Hematopoietic multipotent progenitor cell (in vitro differentiated cells): ENCODE measurements around the gene WIPF1.

DNA sequence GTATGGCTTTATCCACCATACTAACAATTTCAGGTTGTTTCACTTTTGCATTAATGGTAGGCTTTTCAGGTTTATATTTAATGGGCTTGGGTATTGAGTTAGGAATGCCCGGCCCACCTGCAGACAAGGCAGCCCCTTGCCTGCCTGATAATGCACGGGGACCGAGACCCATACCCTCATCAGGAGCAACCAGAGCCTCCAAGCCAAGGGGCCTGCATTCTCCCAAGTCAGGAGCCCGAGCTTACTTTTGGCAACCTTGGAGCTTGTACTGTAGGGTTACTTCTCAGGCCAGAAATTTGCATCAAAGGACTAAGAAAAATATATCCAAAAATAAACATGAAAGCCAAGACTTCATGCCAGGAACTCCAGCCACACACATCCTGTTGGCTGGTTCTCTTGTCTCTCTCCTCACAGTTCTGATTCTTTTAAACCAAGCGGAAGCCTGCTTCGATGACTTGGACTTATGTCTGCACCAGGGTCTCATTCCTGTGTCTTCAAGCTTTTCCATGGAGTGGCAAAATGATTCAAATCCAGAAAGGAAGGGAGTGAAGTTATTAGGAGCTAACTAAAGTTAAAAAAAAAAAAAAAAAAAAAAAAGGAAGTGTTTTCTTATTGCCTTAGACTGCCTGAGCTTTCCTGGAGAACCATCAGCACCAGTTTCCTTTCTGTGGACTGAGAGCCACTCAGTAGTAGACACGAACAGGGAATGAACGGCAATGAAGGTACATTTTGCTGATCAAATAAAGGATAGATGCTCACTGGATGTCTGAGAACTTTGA, 85.7 kb downstream of the RAPGEF4 start:
- CAGE, long polyA plus RNA = no peak

DNA sequence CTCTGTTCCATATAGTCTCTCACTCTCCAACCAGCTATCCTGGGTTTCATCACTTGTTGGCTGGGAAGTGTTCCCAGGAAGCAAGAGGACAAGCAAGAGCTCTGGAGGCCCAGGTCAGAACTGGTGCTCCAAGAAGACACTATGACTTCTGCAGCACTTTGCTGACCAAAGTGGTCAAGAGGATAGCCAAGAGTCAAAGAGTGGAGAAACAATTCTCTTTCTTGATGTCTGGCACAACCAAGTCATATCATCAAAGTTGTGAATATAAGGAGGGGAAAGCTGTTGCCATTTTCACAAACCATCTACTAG, 17.4 kb upstream of the MAP3K20 start:
- CAGE, long polyA plus RNA = no peak

- CAGE, long polyA plus RNA = no peak
Measured at GRCh38 chr2:173075058-173075607, 513 bp upstream of the MAP3K20 start.

DNA sequence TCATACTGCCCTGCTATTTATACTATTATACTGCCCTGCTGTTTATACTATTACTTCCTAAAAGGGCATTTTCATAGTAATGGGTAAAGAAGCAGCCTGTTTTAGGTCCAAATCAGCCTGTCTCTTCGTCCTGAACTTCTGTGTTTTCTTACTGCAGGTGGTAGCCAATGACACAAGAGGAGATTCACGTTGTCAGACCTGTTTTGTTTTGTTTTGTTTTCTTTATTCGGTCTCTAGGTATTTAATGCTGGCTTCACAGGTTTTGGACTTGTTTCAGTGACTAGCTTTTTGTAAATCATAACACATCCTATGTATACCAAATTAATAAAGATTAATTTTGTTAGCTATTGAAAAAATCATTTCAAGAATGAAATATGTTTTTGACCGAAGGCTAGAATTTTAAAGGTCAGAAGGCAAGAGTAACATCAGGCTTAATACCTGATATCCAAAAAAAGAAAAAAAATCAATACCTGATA, 116.5 kb downstream of the MAP3K20 start:
- CAGE, long polyA plus RNA = no peak

DNA sequence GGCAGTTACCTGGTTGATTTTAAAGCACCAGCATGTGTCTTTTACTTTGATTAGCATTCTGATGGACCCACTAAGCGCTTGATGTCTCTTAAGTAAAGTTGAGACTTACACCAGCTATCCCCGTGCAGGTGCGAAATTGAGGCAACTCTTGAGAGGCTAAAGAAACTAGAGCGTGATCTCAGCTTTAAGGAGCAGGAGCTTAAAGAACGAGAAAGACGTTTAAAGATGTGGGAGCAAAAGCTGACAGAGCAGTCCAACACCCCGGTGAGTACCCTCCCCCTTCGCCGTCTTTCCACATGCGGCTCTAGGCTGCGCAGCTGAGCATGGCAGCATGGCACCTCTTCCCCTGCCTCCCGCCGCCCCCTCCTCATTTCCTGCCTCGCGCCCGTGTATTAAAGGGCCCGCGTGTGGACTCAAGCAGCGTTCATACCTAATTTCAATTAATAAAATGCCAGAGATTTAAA, 137.7 kb upstream of the CDCA7 start:
- CAGE, long polyA plus RNA = no peak

GRCh38 chr2:173264370-173265227, 90.1 kb upstream of the CDCA7 start:
- CAGE, long polyA plus RNA = no peak

GRCh38 chr2:173281946-173282145, 72.8 kb upstream of the CDCA7 start:
- CAGE, long polyA plus RNA = no peak

DNA sequence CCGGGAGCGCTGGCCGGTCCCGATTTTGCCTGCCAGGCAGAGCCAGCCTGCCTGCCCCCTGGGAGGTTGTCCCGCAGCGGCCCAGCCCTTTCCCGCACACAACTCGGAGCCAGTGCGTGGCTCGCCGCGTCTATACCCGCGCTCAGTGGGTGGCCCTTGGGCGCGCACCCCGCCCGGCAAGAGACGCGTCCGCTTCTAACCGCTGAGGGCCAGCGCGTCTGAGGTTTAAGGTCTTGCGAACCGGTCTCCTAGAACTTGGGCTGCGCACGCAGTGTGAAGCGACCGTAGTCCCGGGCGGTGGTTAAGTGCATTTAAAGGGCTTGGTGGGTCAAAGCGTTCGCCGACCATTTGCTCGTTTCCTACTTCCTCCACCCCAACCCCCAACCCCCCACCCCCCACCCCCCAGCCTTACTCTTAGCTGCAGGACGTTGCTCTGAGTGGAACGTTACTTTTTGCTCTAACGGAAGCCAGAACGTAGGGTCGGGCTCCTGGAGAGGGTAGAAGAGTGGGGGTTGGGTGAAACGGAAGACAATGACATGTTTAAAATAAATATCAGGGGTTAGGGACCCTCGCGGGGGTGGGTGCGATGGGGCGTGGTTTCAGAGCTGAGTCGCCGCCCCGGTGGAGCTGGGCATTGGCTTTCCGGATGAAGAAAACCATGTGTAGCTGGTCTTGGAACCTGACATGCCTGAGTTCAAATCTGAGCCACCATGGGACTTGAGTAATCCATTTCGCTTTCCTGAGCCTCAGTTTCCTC, 792 bp downstream of the CDCA7 start:
- CAGE, long polyA plus RNA = no peak

- CAGE, long polyA plus RNA = no peak
Measured at GRCh38 chr2:173532457-173533546, 178.1 kb downstream of the CDCA7 start.

DNA sequence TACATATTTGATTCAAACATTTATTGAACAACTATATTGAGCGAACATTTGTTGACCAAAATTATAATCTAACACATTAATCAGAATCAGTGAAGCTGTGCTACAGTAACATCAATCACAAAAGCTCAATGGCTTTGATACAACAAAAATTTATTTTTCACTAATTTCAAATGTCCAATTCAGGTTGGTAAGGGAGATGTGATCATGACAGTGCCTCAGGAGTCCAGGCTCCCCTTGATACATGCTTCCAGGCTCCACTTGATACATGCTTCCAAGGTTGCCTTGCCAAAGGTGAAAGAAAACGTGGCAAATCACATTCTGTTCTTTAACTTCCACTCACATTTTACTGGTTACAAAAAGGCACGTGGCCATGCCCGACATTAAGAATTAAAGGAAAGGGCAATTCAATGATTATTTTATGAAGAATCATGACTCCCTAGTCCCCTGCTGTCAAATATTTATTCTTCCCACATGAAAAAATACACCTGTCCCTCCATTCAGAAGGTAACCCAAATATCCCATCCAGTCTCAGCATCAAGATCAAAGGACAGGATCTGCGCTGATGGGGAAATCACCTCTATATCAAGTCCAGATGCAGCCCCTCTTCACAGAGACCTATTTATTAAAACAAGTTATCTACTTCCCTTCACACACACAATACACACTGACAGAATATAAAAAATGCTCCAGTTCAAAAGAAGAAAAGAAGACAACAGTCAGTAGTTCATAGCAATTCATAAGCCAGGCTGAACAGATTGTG, 36.1 kb downstream of the SP3 start:
- CAGE, long polyA plus RNA = no peak

- CAGE, long polyA plus RNA = no peak
Measured at GRCh38 chr2:173962701-173962996, 2.5 kb downstream of the SP3 start.

DNA sequence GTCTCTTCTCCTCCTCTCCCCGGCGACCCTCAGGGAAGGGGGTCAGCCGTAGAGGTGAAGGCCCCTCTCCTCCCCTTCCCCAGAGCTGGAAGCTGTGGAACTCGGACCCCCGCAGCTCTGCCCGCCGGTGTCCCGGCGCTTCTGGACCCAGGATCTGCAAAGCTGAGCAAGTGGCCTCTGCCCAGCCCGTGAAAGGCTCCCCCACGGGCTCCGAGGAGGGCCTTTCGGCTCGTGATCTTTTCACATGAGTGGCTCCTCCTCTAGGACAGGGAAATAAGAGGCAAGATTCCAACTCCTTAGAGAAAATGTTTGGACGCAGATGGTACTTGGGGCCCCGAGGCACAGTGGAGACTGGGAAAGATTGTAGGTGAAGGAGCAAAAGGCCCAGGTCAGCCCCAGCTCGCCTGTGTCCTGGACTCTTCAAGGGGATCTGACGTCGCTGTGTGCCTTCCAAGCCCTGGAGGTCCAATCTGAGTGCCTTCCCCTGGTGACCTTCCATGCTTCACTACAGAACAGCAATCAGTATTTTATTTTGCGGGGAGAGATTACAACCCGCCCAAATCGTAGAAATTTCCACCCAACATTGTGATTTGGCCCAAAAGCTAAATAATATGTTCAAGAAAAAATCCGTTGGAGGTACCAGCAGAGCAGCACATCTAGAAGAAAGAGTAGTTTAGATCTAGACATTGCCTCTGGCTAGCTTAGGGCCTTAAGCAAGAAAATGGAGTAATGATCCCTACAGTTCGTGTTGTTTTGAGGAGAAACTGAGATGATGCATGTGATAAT, 48.3 kb upstream of the SP3 start:
- CAGE, long polyA plus RNA = no peak

GRCh38 chr2:174120978-174121700, 127.2 kb downstream of the OLA1 start:
- CAGE, long polyA plus RNA = no peak

- CAGE, long polyA plus RNA = no peak
Measured at GRCh38 chr2:174597507-174598100, at the start of gene WIPF1. WIPF1 (minus strand) TSS chr2:174597804.

DNA sequence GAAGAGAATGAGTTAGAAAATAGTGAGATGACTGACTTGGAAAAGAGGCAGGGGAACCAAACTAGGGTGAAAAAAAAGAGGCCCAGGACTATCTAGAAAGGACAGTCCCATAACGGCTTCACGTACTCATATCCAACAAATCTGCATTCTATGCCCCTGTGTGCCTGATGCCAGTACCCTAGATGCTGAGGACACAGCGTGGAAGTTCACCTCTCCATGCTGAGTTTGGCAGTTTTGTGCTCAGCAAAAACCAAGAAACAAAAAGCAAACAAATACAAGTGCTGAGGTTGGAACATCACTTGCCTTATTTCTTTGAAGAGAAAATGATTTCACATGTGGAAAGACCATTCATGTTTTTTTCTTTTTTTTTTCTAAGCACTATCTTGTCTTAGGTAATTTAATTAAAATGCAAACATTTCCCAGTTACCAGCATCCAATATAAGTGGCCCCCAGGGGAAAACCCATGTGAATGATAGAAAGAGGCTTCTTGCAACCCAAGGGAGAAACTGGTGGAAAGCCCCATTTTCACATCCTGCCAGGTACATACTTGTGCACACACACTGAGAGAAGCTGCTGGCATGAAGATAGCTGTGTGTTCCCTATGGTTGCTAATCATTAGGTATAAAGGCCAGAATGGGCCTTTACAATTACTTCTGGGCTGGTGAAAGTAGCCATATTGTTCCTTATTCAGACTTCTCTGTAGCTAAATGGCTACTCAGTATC, 10.7 kb upstream of the WIPF1 start:
- CAGE, long polyA plus RNA = no peak

DNA sequence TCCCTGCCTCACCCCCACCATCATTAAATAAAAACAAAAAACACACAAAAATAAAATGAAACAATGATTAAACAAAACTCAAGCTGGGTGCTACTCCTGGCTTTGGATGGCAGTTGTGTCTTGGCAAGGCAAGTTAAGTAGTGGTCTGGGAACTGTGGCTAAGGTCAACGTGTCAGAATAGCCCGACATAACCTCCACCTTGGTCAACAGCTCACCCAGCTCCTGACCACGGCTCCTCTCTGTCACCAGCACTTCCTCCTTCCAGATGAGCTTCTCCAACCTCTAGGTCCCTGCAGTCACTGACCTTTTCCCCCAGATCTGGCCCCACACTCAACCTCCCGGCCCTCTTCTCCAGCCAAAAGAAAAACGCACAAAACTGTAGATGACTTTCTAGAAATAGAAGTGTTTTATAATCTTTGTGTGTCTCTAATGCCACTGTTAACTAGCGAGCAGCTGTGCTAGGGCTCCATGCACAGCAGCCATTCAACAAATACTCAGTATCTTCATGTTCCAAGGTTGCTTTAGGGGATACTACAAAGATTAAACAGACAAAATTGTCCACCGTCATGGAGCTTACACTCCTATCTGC, 13.1 kb upstream of the WIPF1 start:
- CAGE, long polyA plus RNA = no peak

DNA sequence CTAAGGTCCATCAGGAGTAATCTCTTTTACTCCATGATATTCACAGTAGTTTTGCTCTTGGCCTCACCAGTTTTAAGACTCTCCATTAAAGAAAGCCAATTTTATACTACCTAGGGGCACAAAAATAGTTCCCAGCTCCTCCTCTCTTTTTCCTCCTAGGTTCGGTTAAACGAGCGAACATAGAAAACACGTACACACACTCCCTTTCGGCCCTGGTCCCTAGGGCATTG, 1.0 kb downstream of the ATF2 start:
- CAGE, long polyA plus RNA = no peak

DNA sequence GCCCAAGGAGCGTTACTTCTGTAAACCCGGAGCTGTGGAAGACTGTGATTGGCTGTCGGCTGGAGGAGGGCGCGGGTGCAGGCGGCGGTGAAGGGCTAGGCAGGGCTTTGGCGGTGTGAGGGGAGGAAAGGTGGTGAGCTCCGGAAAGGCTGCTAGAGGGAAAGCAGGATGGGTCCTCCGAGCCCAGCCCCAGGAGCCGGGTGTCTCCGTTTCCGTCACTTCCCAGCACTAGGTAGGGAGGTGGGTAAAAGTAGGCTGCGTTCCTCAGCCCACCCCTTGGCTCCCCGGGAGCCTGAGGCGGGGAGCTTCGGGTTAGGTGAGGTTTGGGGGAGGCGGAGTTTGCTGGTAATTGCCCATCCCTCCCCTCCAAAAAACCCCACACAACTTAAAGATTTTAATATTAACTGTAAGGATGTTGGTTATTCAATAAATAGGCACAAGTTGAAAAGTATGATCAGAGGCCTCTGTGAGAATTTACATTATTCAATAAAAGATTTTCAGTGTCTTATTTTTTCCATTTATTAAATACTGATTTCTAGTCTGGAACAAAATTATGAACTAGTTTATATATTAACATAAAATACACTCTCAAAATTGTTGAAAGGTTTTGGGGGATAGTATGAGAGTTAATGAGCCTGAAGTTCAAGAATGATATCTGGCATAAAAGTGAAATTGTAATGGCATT, 600 bp upstream of the ATF2 start:
- CAGE, long polyA plus RNA = no peak

DNA sequence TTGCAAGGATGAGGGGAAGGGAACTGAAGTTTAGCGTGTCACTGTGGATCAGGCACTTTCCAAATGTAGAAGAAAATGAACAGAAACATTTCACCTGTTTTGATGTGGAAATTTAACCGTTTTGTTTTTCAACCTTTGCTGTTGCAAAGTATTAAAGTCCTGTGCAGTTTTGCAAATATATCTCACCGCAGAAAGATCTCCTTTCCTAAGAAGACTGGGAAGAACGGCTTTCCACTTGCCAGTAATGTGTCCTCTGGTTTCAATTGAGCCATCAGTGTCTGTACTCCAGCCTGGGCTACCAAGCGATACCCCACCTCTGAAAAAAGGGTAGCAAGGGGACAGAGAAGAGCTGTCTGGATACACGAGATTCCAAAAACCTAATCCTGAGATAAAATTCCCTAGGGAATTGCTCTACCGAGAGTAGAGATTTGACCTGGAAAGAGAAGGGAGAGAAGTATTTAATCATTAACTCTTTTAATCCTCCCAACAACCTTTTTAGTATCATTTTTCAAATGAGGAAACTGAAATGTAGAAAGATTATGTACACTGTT, 1.5 kb upstream of the LNPK start:
- CAGE, long polyA plus RNA = no peak

DNA sequence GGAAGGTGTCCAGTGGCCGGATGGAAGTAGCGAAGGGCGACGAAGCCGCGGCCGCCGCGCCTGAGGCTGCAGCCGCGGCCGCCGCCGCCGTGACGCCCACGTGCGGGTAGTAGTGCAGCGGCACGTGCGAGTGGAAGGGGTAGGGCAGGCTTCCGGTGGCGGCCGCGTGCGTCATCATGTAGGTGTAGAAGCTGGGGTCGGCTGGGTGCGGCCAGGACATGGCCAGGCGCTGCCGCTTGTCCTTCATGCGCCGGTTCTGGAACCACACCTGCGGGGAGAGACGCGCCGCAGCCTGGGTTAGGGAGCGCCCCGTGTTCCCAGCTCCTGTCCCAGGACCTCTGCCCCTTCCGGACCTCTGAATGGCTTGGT, 3.2 kb downstream of the EVX2 start:
- CAGE, long polyA plus RNA = no peak